ENCODE measurements around a stretch of chr1.

DNA sequence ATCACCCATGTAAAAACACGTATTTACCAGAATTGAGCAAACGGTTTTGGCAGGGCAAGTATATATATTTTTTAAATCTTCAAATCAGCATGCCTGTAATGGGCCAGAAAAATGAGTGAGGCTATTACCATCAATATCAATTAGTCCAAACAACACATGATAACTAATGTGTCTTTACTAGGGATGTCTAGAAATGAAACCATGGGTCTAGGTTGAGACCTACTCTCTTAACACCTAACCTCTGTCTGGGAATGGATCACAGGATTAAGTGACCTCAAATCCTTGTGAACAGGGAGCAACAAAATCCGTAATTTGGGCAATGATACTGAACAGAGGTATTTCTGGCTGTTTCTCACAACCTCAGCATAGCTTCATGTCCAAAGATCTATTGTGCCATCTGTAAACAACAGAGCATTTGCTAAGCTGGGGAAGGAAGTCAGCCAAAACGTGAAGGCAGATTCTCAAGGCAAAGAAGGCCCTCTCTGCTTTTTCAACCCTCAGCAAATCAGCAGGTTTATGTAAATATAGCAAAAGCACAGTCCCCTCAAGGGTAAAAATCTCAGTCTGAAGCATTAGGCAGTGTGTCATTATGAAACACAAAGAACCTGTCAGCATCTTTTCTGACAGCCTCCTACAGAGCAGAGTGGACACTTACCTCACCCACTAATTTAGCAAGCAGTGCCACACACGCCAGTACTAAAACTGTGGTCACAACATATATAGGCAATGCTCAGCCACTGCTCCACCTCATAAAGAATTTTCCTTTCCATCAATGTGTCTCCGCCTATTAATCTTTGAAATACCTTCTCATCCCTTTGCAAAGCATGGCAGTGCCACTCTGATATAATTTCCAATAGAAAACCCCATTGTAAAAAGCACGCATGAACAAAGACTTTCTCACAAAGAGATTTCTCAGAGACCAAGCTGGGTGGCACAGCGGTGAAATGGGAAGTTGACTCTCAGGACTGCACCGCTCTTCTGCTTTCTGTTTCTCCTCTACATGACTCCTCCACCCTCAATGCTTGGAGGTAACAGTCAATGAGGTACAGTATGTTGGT lies 188.1 kb downstream of the RERE start:
- PRO-cap: no peak

GRCh38 chr1:8926533-8927118 lies 19.0 kb upstream of the CA6 start:
- PRO-cap: no peak

DNA sequence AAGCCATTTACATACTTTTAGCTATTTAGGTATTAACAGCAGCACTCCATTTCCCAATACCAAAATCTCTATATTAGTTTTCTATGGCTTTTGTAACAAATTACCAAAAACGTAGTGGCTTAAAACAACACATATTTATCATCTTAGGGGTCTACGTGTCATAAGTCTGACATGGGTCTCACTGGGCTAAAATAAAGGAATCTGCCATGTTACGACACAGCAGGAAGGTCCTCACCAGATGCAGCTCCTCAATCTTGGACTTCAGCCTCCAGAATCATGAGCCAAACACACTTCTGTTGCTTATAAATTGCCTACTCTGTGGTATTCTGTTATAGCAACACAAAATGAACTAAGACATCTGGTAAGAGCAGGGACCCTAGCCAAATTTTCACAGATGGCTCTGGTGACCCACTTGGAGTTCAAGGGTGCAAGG lies 3.0 kb upstream of the SLC2A7 start:
- PRO-cap: no peak

DNA sequence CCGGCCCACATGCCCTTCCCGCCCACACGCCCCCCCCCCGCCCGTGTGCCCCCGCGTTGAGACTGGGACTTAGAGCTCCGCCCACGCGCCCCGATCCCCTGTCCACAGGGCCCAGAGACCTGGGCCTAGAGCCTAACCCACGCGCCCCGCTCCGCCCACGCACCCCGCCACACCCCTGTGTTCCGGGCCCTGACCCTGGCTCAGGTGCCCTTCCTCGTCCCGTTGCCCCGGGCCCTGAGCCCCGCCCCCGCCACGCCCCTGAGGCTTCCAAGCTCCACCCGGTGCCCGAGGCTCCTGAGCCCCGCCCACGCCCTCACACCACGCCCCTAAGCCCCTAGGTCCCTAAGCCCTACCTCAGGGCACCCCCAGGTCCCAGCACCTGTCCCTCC lies 454 bp upstream of the GPR157 start:
- PRO-cap: bidirectional peak, plus-strand start outside the sequence, minus-strand start at position 224 of the sequence

DNA sequence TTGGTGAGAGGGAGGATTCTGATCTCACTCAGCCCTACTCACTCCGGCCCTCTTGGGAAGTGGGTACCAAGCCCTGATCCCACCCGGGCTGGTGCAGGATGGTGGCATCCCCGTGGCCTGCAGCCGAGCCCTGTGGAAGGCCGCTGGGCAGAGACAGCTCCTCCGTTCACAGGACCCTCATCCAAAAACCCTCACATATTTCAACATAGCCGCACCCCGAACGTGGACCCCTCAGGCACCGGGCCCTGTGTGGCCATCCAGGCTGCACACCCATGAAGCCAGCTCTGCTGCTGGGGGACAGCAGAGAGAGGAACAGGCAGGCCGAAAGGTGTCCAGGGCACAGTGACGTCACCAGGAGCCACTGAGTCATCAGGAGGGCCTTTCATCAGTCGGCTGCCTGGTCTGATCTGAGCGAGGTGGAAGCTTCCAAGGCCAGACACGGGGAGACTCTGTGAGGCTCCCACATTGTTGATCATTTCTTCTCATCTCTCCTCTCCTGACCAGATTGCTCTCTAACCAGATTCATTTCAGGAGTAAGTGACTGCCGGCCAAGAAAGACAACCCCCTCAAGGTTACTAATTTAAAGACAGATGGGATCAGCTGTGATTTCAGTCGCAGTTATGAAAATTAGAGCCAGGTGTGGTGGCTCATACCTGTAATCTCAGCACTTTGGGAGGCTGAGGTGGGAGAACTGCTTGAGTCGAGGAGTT lies 16.3 kb upstream of the GPR157 start:
- PRO-cap: bidirectional peak, plus-strand start at position 414 of the sequence, minus-strand start at position 286 of the sequence

- PRO-cap: no peak
These were observed 30.1 kb upstream of the GPR157 start for GRCh38 chr1:9159054-9159436.

GRCh38 chr1:9161773-9162788 lies 33.2 kb upstream of the GPR157 start:
- PRO-cap: bidirectional peak, plus-strand start at chr1:9162097, minus-strand start at chr1:9162091

GRCh38 chr1:9234150-9234705 lies 346 bp upstream of the H6PD start:
- PRO-cap: bidirectional peak, plus-strand start at chr1:9234774, minus-strand start at chr1:9234576

DNA sequence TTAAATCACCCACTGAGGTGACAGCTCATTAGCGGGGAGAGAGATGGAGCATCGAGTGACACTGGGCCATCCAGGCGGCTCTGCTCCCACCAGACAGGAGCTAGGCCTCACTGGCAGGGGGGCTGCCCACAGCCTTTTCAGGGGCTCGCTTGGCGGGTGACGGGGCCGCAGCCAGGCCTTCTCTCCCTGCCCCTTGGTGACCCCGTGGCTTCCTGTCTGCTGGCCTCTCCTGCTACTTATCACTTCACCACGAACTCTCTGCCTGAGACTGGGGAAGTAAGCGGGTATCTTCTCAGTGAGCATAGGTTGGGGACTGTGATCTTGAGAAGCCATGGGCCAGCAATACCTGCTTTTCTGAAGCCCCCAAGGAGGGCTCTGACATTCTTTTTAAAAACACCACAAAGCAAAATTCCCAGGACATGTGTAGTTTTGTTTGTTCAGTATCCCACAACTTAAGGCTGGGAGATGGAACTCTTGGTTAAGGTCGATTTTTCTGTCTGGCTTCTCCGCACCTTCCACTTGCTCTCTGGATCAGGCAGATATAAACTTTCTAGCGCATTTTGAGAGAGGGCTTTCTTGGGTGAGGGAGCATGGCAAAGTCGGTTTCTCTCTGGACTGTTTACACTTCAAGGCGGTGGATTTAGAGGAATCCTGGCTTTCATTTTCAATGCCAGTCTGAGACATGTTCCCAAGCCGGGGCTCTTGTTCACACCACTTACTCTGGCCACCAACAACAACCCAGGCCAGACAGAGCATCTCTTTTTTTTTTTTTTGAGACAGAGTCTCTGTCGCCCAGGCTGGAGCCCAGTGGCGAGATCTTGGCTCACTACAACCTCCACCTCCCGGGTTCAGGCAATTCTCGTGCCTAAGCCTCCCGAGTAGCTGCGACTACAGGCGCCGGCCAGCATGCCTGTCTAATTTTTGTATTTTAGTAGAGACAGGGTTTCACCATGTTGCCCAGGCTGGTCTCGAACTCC lies 26.3 kb upstream of the SPSB1 start:
- PRO-cap: no peak

DNA sequence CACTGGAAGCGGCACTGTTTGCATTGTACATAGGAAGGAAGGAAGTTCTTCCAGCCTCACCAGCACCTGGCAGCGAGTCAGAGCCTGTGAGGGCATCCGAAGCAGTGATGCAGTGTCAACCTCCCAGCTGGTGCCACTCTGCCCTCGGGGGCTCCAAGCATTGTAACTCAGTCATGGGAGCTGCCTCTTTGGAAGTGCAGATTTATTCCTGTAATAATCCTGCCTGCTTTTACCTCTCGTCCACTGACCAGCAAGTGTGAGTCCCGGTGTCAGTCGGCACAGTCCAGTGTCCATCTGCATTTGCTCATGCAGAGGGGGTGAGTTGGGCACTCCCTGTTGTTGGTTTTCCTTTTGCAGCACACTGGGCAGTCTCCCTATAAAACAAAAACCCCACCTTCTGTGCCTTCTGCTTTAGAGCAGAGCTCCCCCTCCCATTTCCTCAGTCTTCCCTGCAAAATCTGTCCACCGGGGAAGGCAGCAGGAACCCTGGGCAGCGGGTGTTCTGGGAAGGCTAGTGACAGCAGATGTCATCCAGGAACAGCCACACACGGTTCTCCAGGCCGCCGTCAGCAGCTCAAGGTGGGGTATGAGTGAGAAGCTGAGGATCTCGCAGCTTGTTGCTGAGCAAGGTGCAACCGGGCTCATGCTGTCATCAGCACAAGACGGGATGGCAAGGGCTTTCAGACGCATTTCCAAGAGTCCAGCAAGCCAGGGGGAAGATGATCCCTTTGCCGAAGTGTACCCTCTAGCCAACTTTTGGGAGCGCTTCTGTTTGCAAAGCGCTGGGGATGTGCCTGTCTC lies 23.2 kb upstream of the SPSB1 start:
- PRO-cap: no peak

- PRO-cap: no peak
These were observed 22.3 kb upstream of the SPSB1 start for GRCh38 chr1:9270116-9270978.

DNA sequence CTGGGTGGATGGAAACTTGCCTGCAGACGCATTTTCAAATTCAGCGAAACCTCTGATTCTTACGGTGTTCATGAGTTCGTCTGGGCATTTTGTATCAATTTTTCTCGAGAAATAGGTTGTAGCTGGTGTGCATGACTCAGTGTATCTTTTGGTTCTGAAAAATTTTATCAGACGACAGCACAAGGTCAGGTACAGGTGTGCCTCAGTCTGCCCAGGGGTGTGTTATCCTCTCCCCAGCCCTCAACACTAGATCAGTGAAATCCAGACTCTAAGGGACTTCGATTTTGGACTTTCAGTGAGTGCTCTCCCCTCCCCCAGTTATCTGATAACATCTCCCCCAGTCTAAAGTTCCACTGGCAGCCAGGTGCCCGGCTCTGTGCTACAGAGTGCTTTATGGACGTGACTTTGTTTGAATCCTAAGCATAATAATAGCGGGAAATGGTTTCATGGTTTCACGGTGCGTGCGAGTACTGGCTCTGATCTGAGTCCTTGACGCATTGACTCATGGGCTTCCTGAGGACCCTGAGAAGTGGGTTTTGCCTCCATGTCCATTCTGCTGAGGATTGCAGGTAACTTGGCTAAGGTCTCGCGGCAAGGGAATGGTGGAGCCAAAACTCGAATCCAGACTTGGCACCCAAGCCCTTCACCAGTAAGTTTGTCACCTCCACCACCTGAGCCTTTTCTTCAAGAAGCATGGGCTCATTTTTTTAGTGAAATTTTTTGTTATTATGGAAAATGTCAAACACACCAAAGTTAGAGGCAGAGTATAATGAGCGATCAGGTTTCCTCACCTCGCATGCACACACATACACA lies 3.2 kb downstream of the SPSB1 start:
- PRO-cap: no peak

DNA sequence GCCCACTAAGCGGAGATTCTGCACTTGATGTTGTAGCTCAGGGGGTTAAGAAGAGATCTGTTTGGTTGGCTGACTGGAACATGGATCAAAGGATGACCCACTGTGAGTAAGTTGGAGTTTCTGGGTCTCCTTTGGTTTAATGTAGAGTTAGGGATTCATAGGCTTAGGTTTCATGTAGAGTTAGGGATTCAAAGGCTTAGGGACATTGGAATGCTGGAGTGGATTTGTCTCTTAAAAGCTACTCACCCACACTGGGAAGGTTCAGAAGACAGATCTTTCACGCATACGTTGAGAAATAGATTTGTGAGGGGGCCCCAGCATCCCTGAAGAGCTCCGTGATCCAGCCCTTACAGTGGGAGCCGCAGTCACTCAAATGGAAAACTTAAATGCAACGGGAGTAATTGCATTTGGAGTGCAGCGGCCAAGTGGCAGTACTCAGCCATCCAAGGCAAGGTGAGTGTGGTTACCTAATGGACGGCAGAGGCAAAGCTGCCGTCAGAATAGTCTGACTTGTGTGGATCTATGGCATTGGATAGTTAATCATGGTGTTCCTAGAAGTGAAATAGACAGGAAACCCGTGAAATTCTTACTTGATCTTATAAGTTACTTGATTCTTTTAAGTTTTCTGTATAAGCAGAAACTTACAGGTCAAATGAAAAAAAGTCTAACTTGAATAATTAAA lies 5.1 kb downstream of the SPSB1 start:
- PRO-cap: no peak

DNA sequence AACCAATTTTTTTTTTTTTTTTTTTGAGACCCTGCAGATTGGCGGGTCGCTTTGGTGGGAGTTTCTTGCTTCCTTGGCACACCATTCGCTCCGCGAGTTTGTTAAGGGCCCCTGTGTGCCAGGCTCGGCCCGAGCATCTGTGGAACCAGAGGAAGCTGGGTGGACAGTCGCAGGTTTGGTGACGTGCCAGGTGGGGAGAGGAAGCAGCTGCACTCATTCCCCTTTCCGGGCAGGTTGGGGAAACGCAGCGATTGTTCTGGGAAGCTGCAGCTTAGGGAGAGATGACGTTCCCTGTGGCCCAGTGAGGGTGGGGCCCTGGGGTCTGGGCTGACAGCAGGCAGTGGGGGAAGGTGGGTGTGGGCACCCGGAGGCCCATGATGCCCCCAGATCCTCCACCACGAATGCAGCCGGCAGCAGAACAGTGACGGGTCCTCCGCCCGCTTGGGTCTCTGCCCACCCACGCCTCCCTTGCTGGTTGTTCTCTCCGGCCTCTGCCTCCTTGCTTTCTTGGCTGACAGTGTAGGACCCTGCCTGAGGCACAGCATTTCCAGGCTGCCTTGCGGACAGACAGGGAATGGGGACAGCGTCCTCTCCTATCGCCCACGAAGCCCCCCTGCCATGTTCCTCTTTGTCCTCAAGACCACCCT lies 25.3 kb downstream of the SPSB1 start:
- PRO-cap: no peak

GRCh38 chr1:9340241-9340728 lies 47.6 kb downstream of the SPSB1 start:
- PRO-cap: no peak

DNA sequence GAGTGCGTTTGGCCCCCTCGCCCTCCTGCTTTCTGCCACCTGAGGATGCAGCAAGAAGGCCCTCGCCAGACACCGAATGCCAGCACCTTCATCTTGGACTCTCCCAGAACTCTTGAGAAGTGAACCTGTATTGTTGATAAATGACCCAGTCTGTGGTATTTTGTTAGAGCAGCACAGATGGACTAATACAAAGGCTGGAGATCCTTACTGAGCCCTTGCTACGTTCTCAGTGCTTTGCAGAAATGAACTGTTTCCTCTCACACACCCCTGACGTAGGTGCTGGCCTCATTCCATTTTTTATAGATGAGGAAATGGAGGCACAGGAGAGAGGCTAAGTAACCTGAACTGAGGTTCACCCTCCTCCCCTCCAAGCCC lies 101.9 kb upstream of the SLC25A33 start:
- PRO-cap: no peak

- PRO-cap: no peak
These were observed 79.4 kb upstream of the SLC25A33 start for GRCh38 chr1:9459668-9460559.

GRCh38 chr1:9569188-9570034 lies 19.3 kb upstream of the TMEM201 start:
- PRO-cap: no peak

DNA sequence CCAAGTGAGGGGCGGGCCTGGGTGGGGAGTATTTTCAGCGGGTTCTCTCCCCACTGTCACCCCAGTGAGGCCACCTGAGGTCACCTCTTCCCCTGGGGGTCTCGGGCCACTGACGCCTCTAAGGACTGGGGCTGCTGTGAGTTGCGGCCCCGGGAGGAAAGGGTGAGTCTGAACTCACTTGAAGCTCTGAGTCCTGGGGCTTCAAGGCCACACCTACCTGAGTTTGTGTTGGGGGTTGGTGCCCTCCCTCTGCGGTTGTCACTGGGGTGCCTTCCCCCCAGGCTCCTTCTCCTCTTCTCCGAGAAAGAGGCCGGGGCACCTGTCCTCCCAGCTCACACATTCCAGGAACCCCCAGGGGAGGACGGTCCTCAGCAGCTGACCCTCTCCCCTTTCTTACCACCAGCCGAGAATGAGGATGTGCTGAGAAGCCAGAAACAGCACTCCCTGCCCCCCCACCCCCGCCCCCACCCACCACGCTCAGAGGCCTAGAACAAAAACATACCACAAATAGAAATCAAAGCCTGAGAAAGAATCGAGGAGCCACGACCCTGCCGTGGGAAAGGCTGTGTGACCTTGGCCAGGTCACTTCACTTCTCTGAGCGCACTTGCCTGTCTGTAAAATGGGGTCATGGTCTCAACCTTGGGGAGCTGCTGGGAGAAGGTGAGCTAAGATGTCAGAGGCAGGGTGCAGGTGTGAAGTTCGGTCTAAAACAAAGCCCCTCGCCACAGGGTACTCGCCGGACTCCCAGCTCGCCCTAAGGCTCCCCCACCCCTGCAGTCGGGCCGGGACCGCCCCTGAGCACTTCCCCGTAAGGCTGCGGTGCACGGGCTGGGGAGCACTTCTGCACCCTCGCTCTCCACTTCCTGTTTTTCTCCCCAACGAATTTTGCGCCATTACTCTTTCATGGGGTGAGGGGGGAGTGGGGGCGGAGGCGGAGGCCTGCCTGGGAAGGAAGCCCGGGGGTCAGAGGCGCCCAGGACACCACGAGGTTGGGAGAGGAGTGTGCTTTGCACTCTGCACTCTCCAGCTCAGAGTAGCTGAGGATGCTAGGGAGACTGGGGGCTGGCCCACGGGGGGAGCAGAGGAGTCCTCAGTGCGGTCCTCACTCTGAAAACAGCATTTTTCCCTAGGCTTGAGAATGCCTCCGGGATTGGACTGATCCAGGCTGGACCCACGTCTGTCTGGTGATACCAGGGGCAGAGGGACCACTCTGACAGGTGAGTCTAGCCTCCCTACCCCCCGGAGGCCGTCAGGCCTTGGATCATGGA lies 22.1 kb upstream of the PIK3CD start:
- PRO-cap: bidirectional peak, plus-strand start at position 289 of the sequence, minus-strand start at position 164 of the sequence

- PRO-cap: no peak
These were observed 9.7 kb upstream of the CLSTN1 start for GRCh38 chr1:9833542-9833829.